Trachea (tissue), 1 donor: ENCODE data around the gene PBOV1.

DNA sequence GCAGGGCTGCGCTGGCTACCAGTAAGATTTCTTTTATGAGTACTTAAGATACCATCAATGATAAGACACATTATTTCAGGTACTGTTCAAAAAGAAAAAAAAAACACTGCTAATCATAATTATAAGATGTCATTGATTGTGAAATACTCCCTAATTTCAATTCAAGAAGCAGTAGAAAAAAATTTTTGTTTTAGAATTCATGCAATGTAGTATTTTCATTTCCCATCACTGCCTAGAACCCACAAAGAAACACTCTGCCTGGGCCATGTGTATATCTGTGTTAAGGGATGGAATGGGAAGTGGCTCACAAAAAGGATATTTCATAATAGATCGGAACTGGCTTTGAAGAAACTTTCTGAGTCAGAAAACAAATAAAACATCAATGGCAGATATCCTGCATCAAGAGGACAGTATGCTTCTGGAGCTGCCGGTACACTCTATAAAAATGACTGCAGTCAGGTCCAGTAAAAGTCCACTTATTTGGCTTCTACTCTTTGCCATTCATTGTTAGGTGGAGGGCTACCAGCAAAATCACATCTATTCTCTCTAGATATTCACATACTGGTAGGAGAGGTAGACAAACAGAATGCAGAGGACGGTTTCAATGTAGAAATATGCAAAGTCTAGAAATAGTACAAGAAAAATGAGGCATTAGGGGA is 135.0 kb upstream of the TNFAIP3 start:
- PRO-cap, result no peak

- PRO-cap, result no peak
These were observed 94.1 kb upstream of the TNFAIP3 start for GRCh38 chr6:137772979-137773332.

DNA sequence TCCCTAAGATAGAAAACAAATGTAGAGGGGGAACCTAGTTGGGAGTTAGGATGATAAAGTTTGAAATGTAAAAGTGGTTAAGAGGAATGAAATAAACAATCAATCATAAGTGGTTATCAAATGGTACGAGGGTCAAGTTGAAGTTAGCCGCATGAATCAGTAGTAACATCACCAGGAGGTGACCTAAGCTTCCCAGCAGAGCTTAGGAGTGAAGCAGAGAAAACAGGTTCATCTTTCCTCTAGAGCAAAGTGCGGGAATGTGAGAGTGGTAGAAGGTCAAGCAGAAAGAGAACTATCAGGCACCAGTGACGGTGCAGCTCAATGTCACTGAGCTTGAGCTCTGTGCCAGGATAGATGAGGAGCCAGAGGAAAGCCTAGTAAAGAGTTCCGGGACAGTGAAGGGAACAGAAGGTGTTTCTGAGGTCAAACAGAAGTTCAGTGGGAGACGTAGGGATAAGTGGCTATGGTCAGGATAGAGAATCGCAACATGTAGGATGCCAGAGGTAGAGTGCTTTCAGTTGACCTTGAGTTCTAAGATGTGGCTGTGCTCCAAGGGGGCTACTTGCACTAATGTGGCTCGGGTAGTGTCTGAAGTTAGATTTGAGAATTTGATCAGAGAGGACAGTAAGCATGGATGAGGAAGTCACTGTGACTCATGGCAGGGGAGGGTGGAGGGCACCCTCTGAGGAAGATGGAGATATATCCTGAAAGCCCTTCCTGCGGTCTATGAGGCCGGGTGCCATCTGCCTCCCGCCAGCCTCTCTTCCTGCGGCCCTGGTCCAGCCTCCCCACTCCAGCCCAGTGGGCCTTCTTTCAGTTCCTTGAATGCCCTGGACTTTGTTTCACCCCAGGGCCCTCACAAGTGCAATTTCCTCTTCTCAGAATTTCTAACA is 20.6 kb upstream of the TNFAIP3 start:
- PRO-cap, result no peak

- PRO-cap, result no peak
These were observed 3.8 kb upstream of the TNFAIP3 start for GRCh38 chr6:137863296-137863703.

GRCh38 chr6:137868406-137868705 is 1.3 kb downstream of the TNFAIP3 start:
- PRO-cap, result no peak

DNA sequence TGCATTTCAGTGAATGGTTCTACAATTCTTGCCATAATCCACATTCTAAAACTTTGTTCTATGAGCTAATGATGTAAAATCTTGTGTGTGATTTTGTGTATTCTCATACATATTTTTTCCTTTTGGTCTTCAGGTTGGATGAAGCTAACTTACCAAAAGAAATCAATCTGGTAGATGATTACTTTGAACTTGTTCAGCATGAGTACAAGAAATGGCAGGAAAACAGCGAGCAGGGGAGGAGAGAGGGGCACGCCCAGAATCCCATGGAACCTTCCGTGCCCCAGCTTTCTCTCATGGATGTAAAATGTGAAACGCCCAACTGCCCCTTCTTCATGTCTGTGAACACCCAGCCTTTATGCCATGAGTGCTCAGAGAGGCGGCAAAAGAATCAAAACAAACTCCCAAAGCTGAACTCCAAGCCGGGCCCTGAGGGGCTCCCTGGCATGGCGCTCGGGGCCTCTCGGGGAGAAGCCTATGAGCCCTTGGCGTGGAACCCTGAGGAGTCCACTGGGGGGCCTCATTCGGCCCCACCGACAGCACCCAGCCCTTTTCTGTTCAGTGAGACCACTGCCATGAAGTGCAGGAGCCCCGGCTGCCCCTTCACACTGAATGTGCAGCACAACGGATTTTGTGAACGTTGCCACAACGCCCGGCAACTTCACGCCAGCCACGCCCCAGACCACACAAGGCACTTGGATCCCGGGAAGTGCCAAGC is 11.4 kb downstream of the TNFAIP3 start:
- PRO-cap, result unidirectional peak, plus-strand start at position 228 of the sequence

DNA sequence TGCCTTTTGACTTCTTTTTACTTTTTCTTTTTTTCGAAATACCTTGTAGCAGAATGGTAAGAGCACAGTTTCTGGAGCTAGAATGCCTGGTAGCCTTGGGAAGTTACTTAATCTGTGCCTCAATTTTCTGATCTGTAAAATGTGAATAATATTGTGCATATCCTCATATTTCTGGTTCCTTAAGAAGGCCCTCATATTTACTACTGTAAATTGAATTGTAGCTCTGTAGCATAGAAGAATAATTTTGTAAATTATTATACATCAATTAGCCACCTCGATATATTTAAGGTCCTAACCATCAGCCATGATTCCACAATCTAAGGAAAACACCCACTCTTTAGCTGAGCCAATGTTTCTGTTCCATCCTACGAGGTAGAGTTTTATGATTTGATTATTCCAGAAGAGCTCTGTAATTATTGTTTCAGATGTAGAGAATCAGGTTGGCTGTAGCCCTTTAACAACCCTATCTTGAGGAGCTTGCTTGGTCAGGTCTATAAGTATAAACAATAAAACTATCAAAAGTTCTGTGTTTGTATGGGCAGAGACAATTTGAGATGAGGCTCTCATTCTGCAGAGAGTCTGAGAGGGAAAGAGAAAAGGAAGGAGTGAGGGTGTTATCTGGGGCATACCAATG is at the start of gene PBOV1:
Gene PBOV1 (minus strand): TSS at position 291 of the 634 bp plus-strand sequence.
- PRO-cap, result no peak

DNA sequence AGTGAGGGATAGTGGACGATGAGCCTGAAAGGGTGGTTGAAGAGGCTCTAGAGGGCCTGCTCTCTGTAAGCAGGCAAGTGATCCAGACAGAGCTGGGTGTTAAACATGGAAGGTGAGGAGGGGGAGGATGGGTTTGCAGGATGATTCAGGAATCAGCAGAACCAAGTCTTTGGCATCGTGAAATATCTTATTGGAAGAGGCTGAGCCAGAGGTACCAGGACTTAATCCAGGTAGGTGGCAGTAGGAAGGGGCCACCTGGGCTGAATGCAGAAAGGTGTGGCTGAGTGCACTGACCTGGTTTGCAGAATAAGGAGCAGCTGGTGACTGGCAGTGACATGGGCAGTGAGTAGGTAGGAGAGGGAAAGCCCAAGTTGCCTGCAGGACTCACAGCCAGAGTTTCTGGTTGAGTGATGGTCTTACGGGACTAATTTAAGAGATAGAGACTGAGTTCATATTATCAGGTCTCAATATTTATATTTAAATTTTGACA is 1.0 kb upstream of the PBOV1 start:
- PRO-cap, result no peak

GRCh38 chr6:138411092-138411698 is 7.2 kb downstream of the HEBP2 start:
- PRO-cap, result no peak

DNA sequence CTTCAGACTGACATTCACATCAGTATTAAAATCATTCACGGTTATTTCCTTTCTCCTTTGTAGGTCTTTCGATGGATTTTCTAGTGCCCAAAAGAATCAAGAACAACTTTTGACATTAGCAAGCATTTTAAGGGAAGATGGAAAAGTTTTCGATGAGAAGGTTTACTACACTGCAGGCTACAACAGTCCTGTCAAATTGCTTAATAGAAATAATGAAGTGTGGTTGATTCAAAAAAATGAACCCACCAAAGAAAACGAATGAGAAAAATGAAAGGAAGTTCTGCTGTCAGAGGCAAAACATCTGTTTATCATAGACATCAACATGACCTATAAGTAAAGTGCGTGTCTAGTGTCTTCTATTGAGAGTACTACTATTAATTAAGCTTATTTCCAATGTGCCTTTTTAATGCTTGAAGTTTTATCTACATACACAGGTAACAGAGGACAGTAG is 8.8 kb downstream of the HEBP2 start:
- PRO-cap, result no peak

DNA sequence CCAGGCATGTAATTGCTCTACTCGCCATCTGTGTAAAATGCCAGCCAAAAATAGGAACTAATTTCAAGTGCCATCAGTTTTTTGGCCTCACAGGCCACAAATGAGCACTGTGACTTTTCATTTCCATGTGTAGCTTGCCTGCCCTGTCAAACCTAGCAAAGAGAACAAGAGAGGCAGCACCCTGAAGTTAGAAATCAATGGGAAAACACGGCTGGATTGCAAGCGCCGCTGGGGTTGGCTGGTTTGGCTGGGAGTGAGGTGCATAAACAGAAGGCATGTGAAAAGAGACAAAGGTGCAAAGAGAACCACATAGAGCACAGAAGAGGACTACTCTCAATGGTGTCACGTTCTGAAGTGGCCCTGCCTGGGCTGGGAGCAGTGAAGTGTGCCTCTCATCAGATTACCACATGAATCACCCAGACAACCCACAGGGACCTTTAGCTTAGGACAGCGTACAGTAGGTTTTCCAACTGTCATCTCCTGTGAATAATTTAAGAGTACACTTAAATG is 78.0 kb upstream of the NHSL1 start:
- PRO-cap, result no peak

- PRO-cap, result unidirectional peak, minus-strand start at chr6:138593319
These were observed 93.8 kb upstream of the NHSL1 start for GRCh38 chr6:138592802-138593760.

- PRO-cap, result no peak
These were observed 16.9 kb downstream of the REPS1 start for GRCh38 chr6:138971156-138971502.

- PRO-cap, result no peak
These were observed 15.9 kb downstream of the REPS1 start for GRCh38 chr6:138972067-138972591.

DNA sequence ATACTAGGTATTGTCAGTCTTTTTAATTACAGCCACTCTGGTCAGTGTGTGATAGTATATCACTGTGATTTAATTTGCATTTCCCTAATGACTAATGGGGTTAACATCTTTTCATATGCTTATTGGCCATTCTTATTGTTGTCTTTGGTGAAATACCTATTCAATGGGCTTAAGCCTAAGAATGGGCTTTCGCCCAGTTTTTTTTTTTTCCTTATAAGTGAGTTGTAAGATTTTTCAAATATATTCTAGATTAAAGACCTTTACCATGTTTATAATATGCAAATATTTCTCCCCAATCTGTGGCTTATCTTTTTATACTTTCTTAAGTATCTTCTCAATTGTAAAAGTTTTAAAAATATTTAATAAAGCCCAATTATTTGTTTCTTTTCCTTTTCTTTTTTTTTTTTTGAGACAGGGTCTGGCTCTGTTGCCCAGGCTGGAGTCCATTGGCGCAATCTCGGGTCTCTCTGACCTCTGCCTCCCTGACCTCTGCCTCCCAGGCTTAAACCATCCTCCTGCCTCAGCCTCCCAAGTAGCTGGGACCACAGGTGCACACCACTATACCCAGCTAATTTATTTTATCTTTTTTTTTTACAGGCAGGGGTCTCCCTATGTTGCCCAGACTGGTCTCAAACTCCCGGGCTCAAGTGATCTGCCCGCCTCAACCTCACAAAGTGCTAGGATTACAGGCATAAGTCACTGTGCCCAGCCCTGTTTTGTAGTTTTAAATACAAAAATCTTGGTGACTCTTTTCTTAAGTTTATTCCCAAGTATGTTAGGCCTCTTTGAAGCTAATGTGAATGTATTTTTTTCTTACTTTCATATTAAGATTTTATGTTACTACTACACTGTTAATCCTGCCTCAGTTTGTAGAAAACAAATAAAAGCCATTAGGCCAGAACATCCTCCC is 9.9 kb downstream of the REPS1 start:
- PRO-cap, result no peak

DNA sequence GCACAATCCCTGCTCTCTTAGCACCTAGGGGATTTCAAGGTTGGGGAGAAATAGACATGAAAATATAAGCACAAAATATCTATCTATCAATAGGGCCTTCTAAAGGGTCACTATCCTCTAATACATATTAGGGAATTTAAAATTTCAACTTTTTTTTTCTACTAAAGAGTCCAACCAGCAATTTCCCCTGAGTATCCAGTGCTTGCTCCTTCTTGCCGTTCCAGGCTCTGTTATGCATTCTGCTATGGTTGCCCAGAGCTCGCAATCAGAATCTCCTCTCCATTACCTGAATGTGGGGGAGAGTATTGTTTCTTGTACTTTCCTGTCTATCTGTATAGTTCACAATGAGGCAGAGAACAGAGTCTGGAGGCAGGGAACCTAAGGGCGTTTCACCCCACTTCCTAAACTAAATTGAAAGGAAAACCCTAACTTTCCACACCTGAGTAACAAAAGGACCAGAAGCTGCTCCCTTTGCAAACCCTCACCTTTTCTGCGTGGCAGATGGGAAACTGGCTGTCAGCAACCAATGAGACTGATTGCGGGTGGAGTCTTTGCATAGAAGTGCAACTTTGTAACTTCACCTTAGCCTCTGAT is 2.0 kb upstream of the HECA start:
- PRO-cap, result bidirectional peak, plus-strand start outside the sequence, minus-strand start at position 483 of the sequence

DNA sequence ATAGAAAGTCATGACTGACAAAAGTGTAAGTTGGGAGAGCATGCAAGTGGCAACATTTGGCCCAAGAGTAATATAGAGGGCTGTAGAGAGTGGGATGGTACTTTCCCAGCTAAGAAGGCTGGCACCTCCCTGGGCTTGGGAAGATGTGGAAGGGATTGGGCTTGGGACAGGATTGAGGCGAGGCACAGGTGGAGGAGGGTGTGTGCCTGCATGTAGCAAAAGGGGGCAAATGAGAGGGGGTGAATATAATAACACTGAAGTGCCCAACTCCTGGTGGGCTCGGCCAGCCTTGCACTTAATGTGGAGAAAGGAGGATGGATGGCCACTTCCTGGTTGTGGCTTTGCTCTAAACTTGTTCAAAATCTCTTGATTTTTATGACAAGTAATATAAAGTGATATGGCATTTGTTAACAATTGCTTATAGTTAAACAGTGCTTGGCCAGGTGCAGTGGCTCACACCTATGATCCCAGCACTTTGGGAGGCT is 22.8 kb downstream of the HECA start:
- PRO-cap, result no peak

GRCh38 chr6:139278096-139278401 is 13.7 kb downstream of the TXLNB start:
- PRO-cap, result no peak

GRCh38 chr6:139349299-139349859 is 25.1 kb downstream of the CITED2 start:
- PRO-cap, result no peak

- PRO-cap, result no peak
These were observed 1.8 kb upstream of the CITED2 start for GRCh38 chr6:139376351-139376512.